ENCODE data around the genes KCNA4 and ARL14EP.

DNA sequence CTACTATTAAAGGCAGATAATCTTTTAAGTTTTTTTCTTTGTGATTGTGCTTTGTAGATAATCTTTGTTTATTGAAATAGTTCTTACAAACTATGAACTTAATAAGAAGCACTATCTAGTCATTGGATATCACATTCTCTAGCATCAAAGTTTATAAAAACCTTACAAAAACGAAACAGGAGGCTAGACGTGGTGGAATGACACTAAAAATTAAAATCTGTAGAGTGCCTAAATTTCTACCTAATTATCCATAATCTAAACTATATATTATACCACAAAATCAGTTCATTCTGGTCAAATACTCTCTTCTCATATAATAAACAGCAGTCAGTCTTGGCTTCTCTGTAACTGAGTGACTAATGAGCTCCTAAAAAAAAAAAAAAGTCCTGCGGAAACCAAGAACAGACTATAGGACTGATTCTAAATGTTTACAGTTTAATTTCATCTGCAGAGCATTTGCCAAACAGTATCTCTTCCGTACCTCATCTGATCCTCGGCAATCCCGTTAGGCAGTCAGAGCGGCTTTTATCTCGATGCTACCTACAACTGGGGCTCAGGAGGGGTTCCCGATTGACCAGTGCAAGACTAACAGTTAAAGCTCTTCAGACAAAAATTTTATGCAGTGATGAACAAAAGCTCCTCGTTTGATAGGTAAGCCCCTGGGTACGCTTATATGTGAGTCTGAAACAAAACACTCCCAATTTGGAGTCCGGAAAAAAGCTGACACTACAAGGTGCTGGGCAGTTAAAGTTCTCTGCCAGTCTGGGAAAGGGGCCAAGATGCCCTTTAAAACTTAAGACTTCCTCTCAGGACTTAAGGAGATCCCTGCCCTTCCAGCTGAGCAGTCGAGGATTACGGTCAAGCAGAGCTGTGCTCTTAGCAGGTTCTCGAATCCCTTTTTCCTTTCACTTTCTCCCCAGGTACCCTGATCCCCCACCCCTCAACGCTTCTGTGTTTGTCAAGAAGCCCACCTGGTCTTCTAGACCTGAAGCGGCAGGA, 649 bp downstream of the KIF18A start:
- RRBS, result no CpG with 5 or more reads among the region's 17 CpGs

GRCh38 chr11:30016677-30017357, at the start of gene KCNA4:
Gene KCNA4, minus strand, starts transcription at chr11:30017030.
- RRBS, result 60% methylated on average over 11 of the region's 49 CpGs

GRCh38 chr11:30322688-30323528, at the start of gene ARL14EP:
Gene ARL14EP, plus strand, starts transcription at chr11:30323104.
- RRBS, result 2% methylated on average over 8 of the region's 49 CpGs

GRCh38 chr11:30584622-30584960, 1.6 kb downstream of the MPPED2 start:
- RRBS, result 2% methylated on average over 11 of the region's 22 CpGs

- RRBS, result no CpG with 5 or more reads among the region's 1 CpG
Measured at GRCh38 chr11:31836720-31836993, 25.5 kb upstream of the PAX6 start.

- RRBS, result no CpG with 5 or more reads among the region's 6 CpGs
Measured at GRCh38 chr11:32415845-32416595, 19.3 kb downstream of the WT1 start.

GRCh38 chr11:32426627-32427508, 8.5 kb downstream of the WT1 start:
- RRBS, result 21% methylated on average over 25 of the region's 65 CpGs

GRCh38 chr11:32931952-32932671, 39.5 kb downstream of the QSER1 start:
- RRBS, result no CpG with 5 or more reads among the region's 8 CpGs

DNA sequence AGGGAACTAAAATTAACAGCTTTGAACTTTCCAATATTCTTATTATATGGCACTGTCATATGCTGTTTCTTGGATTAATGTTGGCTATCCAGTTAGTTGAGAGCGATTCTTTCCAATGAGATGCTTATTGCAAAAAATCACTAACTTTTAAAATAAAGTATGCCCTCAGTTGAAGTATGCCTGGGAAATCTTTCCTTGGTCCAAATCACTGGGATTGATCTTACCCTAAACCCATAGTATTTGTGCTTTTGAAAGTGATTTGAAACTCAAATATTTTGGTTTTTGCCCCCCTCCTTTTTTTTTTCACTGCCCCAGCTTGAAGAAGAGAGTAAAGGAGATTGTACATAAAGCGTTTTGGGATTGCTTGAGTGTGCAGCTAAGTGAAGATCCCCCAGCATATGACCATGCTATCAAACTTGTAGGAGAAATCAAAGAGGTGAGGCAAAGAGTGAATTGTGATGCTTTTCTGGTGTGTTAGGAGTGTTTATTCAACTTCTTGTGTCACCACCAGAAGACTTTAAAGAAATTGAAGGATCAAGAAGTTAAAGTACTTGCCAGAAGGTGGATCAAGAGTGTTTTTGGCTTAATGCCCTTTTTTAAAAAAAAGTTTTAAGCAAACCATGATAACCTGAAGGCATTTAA, 17.5 kb downstream of the TCP11L1 start:
- RRBS, result no CpG with 5 or more reads among the region's 2 CpGs

DNA sequence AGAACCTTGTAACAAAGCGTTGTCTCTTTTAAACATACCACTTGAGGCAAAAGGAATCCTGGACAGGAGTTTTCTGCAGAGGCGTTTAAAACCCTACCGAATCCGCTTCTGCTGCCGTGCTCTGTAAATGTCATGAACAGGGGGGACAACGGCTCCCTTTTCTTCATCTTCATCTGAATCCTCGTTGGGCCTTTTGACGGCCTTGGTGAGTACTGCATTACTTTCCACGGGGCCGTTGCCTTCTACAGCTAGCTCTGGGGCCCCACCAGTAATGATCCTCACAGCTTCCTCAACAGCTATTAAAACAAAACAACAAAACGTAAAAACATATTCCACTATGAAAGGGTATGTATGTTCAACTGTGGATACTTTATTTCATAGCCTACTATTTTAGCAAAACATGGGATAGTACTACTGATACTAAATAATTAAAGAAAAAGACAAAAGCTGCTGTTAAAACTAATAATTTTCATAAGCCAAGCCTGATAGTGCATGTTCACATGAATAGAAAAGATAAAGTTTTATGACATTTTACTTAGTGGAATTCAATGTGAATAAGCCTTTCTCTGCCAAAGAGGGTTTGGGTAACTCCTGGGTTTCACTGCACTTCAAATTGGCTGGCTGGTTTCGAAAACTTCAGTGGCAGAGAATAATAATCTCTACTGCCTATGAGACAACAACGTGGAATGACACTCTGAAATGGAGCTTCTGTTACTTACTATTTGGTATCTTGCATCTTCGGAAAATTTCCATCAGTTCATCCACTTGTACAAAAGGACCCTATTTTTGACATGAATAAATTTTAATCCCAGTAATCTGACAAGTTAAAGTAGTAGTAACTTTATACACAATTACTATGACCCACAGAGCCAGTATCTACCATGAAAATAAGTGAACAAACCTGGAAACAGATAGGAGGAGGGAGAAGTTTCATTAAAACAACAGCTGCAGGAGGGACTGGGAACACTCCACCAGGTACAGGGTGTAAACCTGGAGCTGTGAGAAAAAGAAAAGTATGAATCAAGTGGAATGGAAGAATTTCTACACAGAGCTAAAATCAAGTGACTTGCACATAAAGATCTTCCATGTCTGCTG, 46.0 kb downstream of the TCP11L1 start:
- RRBS, result no CpG with 5 or more reads among the region's 14 CpGs

- RRBS, result no CpG with 5 or more reads among the region's 3 CpGs
Measured at GRCh38 chr11:33138144-33138842, 23.0 kb downstream of the CSTF3 start.

GRCh38 chr11:33301291-33302031, 44.3 kb downstream of the HIPK3 start:
- RRBS, result no CpG with 5 or more reads among the region's 1 CpG

DNA sequence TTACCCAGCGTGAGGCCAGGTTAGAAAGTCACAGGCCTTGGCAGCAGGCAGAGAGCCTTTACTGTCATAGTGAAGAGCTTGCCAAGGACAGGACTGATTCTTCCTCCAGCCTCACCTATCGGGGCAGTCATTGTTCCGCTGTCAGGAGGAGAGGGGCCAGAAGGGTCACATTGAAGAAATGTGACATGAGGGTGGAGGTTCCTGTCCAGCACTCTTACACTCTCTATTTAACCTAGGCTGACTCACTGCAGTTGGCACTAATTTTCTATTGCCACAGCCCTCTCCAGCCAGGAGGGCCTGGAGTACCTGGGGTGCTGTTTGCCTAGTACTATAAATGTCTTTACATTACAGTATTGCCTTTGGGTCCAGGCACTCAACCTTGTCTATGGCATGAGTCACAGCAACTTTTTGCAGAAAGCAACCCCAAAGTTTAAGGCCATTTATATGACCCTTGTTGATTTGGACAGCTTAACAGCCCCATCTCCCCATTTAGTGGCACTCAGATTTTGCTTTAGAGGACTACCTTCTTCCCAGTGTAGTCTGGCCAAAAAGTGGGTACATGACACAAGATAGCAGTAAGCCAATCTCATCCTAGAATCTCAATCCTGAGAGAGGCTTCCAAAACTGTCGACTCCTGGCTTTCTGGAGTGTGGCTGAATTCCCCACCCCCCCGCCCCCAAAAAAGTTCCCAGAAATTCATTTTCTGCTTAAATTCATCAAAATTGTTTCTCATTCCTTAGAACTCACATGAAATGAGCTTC, 7.3 kb upstream of the C11orf91 start:
- RRBS, result no CpG with 5 or more reads among the region's 5 CpGs

GRCh38 chr11:33869322-33870325, 22.3 kb downstream of the LMO2 start:
- RRBS, result 2% methylated on average over 47 of the region's 100 CpGs

- RRBS, result no CpG with 5 or more reads among the region's 17 CpGs
Measured at GRCh38 chr11:33893499-33894595, 2.0 kb upstream of the LMO2 start.

- RRBS, result no CpG with 5 or more reads among the region's 3 CpGs
Measured at GRCh38 chr11:34067767-34068471, 16.4 kb downstream of the CAPRIN1 start.

DNA sequence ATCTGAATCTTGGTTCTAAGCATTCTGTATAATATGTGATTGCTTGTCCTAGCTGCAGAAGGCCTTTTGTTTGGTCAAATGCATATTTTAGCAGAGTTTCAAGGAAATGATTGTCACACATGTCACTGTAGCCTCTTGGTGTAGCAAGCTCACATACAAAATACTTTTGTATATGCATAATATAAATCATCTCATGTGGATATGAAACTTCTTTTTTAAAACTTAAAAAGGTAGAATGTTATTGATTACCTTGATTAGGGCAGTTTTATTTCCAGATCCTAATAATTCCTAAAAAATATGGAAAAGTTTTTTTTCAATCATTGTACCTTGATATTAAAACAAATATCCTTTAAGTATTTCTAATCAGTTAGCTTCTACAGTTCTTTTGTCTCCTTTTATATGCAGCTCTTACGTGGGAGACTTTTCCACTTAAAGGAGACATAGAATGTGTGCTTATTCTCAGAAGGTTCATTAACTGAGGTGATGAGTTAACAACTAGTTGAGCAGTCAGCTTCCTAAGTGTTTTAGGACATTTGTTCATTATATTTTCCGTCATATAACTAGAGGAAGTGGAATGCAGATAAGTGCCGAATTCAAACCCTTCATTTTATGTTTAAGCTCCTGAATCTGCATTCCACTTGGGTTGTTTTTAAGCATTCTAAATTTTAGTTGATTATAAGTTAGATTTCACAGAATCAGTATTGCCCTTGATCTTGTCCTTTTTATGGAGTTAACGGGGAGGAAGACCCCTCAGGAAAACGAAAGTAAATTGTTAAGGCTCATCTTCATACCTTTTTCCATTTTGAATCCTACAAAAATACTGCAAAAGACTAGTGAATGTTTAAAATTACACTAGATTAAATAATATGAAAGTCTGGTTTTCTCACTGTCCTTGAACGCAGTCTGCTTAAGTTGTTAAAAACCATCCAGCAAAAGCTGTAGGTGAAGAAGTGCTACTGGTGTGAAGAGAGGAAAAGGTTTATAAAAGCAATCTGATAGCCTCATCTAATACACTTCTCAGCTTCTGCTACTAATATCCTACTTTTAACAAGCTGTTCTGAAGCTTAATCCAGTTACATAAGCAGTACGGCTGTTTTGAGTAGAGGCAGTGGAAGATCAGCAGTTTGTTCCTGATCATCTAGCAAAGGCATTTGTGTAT, 3.3 kb upstream of the NAT10 start:
- RRBS, result no CpG with 5 or more reads among the region's 7 CpGs

DNA sequence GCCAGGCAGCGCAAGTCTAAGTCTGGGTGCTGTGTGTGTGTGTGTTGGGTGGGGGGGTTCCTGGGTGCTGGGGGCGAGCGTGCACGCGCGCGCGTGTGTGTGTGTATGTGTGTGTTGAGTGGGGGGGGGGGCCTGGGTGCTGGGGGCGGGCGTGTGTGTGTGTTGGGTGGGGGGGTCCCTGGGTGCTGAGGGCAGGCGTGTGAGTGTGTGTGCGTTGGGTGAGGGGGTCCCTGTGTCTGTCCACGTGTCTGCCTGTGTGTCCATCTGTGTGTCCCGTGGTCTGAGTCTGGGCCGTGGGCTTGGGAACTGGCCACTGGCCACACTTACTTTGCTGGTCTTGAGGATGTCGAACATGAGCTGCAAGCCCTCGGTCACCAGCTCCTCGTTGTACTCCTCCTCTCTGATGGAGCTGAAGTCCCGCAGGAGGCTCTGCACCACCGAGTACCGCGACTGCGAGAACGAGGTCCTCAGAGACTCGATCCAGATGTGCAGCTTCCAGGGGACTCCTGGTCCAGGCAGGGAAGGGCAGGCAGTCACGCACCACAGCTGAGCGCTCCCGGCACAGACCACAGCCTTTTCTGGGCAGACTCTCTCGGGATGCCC, 55.2 kb downstream of the NAT10 start:
- RRBS, result no CpG with 5 or more reads among the region's 29 CpGs

DNA sequence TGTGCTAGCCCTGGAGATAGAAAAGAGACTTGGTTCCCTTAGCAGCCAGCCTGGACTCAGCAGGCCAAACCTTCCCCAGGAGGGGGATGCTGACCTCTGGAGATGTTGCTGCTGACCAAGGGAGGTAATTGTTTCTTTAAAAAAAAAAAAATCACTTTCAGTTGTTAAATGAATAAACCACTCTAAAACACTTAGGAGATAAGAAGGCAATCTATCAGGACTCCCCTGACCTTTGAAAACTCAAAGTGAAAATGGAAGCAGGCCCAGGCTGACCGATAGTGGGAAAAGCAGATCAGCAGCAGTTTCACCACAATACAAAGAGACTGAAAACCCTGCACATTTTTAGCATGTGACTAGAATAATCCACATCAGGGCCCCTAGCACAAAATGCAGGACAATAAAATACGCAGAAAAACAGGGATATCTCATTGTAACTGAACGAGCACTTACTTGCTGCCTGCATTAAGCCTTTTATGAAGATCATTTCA, 113.7 kb downstream of the ABTB2 start:
- RRBS, result no CpG with 5 or more reads among the region's 3 CpGs